Urinary bladder (tissue), 3 donors: ENCODE data around the gene MRPS36.

DNA sequence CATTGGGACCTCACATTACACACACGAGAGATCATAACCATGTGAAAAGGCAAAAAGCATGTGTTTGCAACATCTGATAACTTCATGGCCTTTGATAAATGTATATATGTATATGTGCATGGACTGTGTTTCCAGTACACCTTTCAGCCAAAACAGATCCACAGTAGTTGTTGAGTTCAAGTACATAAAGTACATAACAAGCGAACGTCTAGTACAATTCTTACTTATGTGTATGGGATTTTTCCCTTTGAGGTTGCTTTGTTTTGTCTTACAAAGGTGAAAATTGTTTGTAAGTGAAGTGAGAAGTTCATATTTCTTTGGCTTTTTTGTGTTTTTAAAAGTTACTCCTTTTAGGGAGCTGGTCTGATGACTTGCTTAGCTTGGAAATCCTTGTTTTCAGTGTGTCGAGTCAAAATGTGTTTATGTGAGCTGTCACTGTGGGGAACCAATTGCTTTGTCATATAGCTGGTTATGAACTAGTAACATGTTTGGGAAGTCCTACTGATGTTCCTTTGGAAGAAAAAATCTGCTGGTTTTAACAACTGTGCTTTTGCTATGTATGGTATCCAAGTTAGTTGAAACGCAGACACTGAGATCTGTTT, 85.1 kb downstream of the PIK3R1 start:
- PRO-cap, result no peak
- RAMPAGE, long total RNA, result no peak

DNA sequence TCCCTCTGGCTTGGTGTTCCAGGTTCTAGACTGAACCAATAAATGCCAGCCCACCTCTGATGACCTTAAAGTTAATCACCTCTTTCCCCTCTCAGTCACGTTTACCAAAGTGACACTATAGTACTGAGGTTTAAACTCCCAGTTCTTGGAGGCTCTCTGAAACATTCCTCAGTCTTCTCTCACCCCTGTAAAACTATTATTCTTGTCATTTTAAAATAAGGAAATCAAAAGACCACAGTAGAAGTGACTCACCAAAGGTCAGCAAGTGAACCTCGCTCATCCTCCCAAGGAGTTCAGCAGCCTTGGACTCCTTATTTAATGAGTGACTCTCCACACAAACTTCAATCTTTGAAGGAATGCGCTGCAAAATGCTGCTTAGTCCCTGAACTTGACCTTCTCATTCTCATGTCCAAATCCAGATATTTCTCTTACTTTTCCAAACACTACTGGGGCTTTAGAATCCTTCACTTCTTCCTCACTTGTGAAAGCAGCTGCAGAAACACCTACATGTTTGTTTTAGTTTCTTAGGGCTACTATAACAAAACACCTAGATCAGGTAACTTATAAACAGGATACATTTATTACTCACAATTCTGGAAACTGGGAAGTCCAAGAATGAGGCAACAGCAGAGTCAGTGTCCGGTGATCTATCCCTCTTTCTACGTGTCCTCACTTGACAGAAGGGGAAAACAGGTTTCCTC, 103.9 kb downstream of the PIK3R1 start:
- PRO-cap, result no peak
- RAMPAGE, long total RNA, result no peak

DNA sequence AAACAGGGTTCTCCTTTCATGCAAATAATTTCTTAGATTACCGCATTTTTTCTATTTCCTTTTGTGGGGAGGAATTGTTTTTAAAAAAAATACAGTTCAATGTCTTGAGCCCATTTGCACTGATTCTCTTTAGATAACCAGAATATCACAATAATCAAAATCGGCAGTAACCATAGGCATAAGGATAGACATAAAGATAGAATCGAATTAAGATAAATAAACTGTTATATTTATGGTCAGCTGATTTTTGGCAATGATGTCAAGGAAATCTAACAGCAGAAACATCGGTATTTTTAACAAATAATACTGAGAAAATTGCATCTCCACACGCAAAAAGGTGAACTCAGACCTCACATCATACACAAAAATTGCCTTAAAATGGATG, 325.5 kb downstream of the PIK3R1 start:
- PRO-cap, result no peak
- RAMPAGE, long total RNA, result no peak

GRCh38 chr5:68962727-68963281, 131.0 kb upstream of the SLC30A5 start:
- PRO-cap, result no peak
- RAMPAGE, long total RNA, result no peak

GRCh38 chr5:69007048-69007509, 86.7 kb upstream of the SLC30A5 start:
- PRO-cap, result no peak
- RAMPAGE, long total RNA, result no peak

GRCh38 chr5:69042860-69043426, 50.9 kb upstream of the SLC30A5 start:
- PRO-cap, result no peak
- RAMPAGE, long total RNA, result no peak

GRCh38 chr5:69217331-69218692, at the start of gene MRPS36:
MRPS36 (plus strand) TSS chr5:69217760.
- PRO-cap, result unidirectional peak, plus-strand start at chr5:69217760; unidirectional peak, plus-strand start at chr5:69217808; bidirectional peak, plus-strand start at chr5:69218318, minus-strand start at chr5:69218161
- RAMPAGE, long total RNA, result start-site peak on the plus strand at chr5:69217743-69217835, 801 and 461 reads in 2 replicates

DNA sequence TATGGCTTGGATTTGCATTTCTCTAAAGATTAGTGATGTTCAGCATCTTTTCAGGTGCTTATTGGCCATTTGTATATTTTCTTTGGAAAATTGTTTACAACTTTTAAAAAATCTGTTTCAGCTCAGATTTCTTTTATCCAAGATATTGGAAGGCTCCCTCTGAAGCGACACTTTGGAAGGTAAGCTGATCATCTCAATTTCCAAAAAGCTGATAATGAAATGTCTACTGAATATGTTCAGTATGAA, 4.6 kb upstream of the MARVELD2 start:
- PRO-cap, result no peak
- RAMPAGE, long total RNA, result no peak

GRCh38 chr5:69492927-69493147, 247 bp downstream of the OCLN start:
- PRO-cap, result unidirectional peak, plus-strand start at chr5:69493073
- RAMPAGE, long total RNA, result no peak

DNA sequence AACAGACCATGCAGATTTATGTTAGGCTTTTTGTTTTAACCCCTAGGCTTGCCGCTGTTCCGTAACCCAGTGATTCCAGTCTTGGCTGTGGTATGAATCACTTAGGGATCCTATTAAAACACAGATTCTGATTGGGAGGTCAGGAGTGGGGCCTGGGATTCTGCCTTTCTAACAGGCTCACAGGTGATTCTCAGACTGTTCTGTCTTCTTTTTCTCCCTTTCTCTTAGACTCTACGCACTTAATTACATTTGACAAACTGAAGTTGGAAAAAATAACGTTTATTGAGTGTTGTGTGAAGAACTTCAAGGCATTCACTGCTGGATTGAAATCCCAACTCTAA, 2.6 kb downstream of the OCLN start:
- PRO-cap, result no peak
- RAMPAGE, long total RNA, result no peak

GRCh38 chr5:71850718-71851328, 131.7 kb downstream of the CARTPT start:
- PRO-cap, result no peak
- RAMPAGE, long total RNA, result no peak

- PRO-cap, result no peak
- RAMPAGE, long total RNA, result no peak
Observed at GRCh38 chr5:72109544-72110216, 2.4 kb downstream of the MAP1B start.

DNA sequence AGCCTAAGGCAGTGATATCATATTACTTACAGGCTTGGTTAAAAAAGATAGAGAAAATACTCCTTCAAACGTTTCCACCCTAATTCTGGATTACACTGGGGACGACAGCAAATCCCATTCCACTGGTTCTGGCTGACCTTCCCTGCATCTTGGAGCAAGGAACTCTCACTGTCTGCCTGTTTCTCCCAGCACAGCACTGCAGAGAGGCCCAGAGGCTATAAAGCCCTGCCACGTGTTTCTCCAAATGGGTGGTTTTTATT, 34.4 kb downstream of the MAP1B start:
- PRO-cap, result bidirectional peak, plus-strand start at position 147 of the sequence, minus-strand start outside the sequence
- RAMPAGE, long total RNA, result no peak

- PRO-cap, result unidirectional peak, minus-strand start at chr5:72507677
- RAMPAGE, long total RNA, result no peak
Observed at GRCh38 chr5:72507589-72507903, 336 bp upstream of the ZNF366 start.

GRCh38 chr5:72599378-72600006, 92.3 kb upstream of the ZNF366 start:
- PRO-cap, result no peak
- RAMPAGE, long total RNA, result no peak

DNA sequence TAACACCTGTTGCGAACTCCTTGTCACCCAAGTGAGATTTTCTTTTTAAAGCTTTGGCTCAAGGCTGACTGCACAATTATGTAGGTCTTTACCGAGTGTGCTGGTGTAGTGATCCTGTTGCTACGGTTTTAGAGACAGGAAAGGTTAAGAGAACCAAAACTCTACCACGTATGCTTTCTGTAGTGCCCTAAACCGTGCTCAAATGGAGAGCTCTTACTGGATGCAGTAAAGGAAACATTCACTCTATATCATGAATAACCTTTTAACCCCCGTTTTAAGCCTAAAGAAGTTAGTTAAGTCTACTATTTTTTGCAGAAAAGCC, 32.6 kb downstream of the TNPO1 start:
- PRO-cap, result no peak
- RAMPAGE, long total RNA, result no peak

- PRO-cap, result no peak
- RAMPAGE, long total RNA, result no peak
Observed at GRCh38 chr5:72866595-72867322, 50.3 kb downstream of the TNPO1 start.

DNA sequence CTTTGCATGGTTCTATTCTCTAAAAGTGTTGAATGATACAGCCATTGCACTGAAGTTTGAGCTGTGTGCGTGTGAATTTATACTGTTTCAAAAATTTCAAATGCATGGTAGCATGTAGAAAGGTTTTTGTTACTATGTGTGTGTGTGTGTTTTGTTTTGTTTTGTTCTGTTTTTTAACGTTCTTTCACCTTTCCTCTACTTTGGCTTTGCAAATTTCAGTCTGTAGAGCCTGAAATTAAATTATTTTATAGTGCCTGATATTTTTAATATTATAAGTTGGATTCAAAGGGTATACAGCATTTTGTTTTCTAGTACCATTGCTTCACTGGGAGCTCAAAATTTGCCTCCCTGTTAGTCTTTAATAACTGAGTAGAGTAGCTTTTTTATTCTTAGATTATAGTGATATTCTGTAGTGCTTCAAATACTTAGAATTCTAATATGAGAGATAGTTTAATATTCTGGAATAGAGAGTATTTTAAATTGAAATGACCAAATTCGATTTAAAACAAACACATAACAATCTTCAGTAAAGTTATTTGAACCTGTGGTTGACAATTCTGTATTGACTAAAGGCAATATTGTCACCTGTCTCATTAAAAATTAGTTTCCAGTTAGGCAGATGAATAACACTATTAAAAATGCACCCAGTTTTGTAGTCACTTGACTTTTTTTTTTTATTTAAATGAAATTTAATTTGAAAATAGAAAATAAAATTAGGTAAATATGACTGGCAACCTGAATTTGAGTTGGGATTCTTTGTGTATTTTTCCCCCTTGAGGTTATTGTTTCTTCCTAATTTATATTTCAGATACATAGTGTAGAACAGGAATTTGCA, 45.0 kb upstream of the FCHO2 start:
- PRO-cap, result no peak
- RAMPAGE, long total RNA, result no peak

GRCh38 chr5:73115947-73116351, 4.4 kb upstream of the TMEM171 start:
- PRO-cap, result no peak
- RAMPAGE, long total RNA, result no peak

GRCh38 chr5:73274638-73275759, 102.0 kb downstream of the TMEM174 start:
- PRO-cap, result no peak
- RAMPAGE, long total RNA, result no peak